Thoracic aorta (tissue), 1 donor: ENCODE measurements around a stretch of chr10.

DNA sequence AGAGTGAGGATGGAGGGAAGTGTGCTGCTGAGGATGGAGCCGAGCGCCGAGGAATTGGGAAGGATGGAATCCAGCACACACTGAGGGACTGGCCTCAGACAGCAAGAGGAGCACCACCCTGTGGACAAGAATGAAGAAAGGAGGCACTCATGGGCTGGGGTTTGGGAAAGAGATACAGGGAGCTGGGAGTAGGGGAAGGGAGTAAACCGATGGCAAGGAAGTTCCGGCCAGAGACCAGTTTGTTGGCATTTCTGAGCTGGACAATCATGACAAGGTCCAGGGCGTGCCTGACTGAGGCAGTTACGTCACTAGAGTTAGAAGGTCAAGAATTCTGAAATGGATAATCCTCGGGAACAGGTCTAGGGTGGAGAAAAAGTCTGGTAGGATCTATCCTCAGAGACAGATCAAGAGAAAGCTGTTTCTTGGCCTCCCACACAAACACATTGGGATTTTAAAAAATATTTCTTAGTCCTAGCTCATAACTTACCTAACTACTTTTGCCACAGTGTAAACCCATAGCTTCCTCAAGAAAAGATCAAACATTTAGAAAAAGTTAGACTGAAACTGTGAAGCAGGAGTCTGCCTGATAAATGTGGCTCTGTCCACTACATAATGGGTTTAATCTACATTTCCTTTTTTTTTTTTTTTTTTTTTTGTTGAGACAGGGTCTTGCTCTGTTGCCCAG lies 6.7 kb upstream of the RPEL1 start:
- RAMPAGE, long total RNA: no peak

GRCh38 chr10:103445277-103445784 lies 6.8 kb downstream of the CALHM2 start:
- RAMPAGE, long total RNA: no peak

GRCh38 chr10:103445951-103446513 lies 6.1 kb downstream of the CALHM2 start:
- RAMPAGE, long total RNA: no peak

GRCh38 chr10:103450778-103451896 lies 1.0 kb downstream of the CALHM2 start:
- RAMPAGE, long total RNA: no peak

DNA sequence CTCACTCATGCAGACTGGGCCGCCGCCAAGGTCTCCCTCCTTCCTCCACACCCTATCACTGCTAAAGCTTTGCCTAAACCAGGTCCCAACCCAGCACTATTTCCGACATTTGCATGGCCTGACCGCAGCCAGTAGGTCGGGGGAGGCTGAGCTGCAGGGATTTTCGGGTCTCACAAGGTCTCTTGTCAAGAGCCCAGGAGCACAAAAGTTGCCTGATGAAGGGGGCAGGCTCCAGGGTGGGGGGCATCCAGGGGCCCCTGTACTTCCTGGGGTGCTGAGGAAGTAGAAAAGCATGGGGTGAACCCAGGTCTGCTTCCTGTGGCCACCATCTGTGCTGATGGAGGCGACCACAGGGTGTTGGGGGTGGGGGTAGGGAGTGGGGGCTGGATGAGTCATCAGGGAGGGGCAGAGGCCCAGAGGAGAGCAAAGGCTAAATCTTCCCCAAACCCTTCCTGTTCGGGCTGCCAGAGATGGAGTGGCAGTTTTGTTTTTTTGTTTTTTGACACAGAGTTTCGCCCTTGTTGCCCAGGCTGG lies 7.8 kb downstream of the CALHM3 start:
- RAMPAGE, long total RNA: no peak

DNA sequence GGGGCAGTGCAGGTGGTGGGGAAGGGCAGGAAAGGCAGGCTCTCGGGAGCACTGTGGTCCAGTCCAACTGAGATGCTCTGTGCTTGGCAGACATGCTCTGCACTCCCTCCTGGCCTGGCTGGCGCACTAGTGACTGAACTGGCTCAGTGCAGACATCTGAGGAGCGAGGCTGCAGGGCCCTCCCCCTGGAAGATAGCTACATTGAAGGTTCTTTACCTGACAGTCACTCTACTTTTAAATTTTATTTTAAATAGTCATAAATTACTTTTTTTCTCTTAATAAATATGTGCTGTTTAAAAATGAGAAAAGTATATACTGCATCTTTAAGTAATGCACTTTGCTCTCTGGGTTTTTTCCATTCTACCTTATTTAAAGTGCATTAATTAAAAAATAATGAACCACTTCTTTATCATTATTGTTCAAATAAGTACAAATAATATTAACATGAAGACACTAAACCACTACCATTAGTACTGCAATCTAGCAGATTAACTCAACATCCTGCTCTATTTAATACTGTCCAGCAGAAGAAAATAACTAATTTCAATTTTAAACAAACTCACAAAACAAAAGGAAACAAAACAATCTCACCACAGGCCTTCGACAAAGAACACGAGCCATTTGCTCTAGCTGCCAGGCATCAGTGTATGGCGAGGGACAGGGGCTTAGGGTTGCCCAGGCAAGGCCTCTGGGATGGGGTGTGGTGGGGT lies 105.9 kb downstream of the NEURL1 start:
- RAMPAGE, long total RNA: no peak

DNA sequence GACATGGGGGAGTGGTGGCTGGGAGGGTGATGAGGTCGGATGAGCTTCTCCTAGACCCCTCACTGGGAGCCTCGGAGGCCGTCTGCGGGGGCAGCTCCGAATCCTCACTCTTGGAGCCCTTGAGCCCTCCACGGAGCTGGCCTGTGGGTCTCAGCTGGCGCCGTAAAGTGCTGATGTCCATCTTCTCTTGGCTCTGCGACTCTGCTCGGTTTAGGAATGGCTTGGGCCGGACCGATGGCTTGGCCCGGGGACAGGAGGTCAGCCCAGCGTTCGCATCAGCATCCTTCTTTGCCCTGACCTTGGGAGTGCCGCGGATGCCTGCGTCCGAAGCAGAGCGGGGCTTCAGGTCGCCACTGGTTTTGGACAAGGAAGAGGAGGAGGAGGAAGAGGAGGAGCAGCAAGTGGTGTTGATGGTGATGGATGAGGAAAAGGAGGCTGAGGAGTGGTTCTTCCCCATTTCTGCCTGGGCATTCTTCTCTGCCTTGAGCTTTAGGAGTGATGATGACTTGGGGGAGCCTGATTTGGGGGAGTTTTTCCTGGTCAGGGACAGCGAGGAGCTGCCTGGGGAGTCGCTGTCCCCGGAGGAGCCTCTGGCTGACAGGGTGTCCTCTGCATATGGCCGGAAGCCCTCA lies 109.3 kb downstream of the NEURL1 start:
- RAMPAGE, long total RNA: no peak

DNA sequence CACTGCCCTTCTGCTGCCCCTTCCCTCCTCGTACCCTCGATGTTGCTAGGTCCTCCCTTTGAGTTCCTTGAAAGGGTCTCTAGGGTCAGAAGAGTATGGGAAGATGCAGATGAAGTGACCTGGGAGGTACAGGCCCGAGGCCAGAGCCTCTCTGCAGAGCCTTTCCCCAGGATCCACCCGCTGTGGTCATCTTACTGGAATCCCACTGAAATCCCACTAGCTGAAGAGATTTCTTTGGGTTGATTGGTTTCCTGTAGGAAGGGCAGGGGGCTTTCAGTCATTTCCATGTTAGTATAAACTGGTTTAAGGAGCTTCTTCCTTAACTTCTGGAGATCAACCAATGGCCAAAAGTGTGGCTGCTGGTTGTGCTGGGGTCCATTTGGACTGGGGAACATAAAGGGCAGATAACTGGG lies 110.6 kb downstream of the NEURL1 start:
- RAMPAGE, long total RNA: no peak

DNA sequence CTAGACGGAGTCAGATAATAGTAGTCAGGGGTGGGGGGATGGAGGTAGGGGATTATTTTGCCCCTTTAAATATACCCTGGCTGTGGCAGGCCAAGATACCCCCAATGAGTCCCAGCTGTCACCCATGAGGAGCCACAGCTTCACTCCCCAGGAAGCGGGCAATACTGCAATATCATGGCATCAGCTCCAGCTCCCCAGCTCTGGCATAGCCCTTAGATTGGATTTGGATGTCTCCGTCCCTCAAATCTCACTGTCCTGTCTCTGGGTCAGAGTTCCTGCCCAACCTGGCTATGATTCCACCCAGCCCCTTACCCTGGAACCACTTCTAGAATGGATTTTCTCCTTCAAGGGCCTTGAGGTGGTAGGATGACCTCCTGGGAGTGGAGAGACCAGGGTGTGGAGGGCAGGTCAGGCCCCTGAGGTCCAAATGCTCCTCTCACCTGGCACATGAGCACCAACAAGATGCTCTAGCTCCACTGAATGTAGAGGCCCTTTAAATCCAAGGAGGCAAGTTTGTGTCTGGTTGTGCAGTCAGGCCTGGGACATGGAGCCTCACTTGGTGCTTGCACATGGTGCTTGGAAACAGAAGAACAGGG lies 153.6 kb downstream of the NEURL1 start:
- RAMPAGE, long total RNA: no peak

DNA sequence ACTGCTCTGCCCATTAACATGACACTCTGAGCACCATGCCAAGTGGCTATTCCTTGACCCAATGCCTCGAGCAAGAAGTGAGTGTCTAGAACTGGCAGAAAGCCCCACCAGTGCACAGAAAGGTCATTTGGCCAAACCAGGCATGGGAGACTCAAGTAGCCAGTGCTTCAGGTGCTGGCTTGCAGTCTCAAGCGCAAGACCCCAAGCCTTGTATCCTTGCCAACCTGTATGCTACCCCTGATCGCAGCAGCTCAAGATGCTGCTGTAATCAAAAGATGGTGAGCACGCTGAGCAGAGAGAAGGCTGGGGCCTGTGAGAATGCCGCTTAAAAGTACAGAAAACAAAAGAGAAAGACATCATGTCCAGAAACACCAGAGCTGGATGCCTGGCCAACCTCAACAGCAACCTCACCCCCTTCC lies 155.9 kb downstream of the NEURL1 start:
- RAMPAGE, long total RNA: no peak

GRCh38 chr10:103692353-103693002 lies 162.9 kb downstream of the SH3PXD2A start:
- RAMPAGE, long total RNA: no peak

- RAMPAGE, long total RNA: no peak
These were observed 1.1 kb downstream of the STN1 start for GRCh38 chr10:103916960-103917189.

- RAMPAGE, long total RNA: no peak
These were observed 458 bp upstream of the STN1 start for GRCh38 chr10:103918369-103918915.

DNA sequence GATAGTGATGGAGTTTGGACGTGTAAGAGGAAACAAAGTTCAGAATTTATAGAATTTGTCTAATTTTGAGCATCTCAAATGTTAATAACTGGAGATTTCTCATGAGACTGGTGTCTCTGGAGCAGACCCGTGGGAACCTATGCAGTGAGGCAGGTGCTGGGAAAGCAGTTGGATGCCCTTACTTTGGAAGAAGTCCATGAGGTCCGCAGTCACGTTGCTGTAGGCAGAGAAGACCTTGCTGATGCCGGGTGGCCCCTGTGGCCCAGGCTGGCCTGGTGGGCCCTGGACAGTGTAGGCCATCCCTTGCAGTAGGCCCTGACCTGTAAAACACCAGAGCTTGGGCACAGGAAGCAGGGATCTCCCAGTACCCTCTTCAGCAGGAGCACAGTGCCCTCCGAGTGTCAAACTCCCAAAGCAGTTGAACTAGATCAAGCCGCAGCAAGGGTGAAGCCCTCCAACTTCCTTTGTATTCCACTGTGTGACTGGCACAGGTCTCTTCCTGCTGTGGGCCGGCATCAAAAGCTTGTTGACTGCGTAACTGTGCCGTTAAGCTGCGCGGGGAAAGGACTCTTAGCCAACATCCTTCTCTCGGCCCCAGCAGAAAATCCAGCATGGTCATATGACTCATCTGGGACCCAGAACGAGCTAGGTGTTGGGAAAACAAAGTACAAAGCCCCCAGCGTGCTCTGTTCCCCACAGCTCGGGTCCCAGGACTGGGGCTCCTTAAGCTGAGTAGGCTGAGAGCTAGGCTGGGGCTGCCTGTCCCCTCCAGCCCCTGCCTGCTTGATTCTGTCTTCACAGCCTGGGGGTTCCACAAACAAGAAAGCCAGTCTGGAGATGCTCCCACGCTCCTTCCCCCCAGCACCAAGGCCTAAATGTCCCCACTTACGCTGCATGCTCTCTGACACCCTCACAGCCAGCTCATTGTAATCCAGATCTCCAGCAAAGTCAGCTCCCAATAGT lies 52.3 kb downstream of the COL17A1 start:
- RAMPAGE, long total RNA: no peak

GRCh38 chr10:104221848-104222156 lies 10.4 kb downstream of the CFAP43 start:
- RAMPAGE, long total RNA: no peak

DNA sequence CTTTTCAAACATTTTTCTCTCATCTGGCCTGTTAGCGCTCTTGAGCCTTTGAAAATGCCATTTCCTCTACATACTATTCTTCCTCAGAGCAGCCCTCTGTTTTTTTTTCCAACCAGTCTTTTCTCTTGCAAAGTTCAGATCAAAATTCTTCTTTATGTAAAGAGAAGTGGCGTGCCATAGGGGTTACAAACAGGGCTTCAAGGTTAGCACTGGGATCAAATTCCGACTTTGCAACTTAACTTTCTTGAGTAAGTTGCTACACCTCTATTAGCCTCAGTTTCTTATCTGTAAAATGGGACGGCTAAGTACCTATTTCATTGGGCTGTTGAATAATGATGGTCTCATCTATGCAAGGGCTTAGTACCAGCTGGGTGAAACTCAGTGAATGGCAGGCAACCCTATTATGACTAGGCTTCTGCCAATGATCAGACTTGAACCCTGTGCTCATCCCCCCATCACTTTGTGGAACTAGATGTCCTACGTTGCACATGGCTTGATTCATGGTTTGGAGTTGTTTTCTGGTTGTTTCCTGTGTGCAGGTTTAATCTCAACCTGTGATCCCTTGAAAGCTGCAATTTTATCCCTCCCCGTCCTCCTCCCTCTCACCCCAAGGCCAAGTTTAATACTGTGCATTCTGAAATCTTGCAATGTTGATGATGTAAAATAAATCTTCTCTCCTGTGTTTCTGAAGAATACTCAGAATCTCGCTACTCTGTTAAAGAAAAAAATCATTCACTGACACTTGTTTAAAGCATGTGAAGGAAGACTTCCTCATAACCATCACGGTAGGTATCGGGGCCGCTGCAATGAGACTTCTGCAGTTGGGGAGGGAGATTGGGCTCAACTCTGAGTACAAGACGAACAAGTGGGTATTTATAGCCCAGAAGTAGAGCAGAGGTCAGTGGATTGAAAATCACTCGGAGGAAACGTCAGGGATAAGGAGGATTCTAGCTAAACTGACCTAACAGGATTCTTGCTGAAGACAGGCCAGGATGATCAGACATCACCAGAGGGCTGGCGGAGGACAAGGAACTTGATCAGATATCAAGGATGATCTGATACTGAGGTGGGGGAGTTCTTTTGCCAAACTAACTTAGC lies 33.7 kb downstream of the ITPRIP start:
- RAMPAGE, long total RNA: no peak

- RAMPAGE, long total RNA: no peak
These were observed 13.1 kb downstream of the ITPRIP start for GRCh38 chr10:104324951-104325829.

- RAMPAGE, long total RNA: no peak
These were observed 6.8 kb downstream of the ITPRIP start for GRCh38 chr10:104331132-104332292.

- RAMPAGE, long total RNA: no peak
These were observed 5.0 kb downstream of the ITPRIP start for GRCh38 chr10:104333091-104333792.

DNA sequence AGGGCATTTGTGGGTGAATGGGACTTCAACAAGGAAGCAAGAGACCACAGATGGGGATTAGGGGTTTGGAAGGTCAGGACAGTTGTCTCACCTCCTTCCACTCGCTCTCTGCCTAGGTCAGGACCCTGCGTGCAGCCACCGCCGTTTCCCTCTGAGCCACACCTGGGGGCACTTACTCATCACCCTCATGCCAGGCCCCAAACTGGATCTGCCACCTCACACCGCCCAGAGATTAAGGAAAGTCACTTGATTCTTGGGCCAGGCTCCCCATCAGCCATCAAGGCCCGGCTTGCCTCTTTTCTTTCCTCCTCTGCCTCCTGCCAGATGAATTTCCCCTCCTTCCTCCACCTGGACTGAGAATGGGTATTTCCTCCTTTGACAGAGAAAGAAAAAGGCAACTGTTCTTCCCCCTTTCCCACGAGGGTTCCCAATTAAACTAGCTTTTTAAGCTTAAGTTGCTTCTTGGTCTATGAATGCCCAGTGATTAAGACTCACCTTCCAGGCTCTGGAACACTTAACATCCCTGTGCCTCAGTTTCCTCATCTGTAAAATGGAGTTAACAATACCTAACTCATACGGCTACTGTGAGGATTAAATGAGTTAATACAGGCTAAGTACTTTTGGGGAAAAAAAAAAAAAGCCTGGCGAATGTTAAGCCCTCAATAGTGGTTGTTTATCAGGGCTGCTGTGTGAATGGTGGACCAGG lies 2.8 kb downstream of the ITPRIP start:
- RAMPAGE, long total RNA: no peak